Pulmonary lymph node (tissue), 1 donor: ENCODE measurements around a stretch of chr3.

DNA sequence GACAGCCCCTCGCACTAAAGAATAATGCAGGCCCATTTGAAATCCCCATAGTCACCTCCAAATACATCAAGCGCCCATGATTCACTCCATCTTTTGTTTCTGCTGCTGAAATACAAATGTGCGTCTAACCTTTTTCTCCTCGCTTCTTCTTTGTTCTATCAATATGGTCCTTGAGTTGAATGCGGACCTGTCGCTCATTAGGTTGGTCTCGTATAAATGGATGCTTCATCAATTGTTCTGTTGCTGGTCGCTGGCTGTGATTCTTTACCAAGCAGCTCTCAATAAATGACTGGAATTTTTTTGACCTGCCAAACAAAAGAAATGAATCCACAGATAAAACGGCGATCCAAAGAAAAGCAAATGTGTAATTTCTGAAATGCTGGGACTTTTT is 140.4 kb upstream of the SLC2A2 start:
- PRO-cap, result no peak

- PRO-cap, result no peak
Measured at GRCh38 chr3:171453965-171454532, 6.2 kb downstream of the TNIK start.

- PRO-cap, result no peak
Measured at GRCh38 chr3:171688578-171689087, 121.7 kb downstream of the PLD1 start.

GRCh38 chr3:171805993-171806981 is 4.0 kb downstream of the PLD1 start:
- PRO-cap, result no peak

DNA sequence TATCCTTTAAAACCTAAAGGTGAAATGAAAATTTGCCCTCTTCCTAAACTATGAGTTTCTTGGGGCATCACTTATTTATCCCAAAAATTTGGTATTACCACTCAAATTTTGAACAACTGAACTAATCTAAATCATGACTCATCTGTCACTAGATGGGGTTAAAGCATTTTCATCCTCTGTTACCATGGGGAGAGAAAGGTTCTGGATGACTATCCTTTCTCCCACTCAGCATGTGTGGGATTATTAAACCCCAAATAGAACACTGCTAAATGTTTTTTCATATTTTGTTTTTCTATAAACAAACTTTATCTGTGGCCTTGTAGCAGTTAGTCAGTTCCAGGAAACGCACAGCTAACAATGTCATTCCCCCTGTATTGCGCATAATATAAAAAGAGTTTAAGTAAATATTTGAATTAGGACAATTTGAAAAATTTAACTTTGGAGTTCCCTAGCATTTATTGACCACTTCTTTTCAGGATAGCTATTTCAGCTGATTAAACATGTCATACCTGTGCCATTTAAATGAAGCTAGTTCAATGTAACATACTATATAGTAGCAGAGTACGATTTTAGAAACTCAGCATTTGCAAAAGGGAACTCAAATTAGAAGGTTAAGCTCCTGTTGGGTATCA is 9.3 kb upstream of the TMEM212 start:
- PRO-cap, result no peak

DNA sequence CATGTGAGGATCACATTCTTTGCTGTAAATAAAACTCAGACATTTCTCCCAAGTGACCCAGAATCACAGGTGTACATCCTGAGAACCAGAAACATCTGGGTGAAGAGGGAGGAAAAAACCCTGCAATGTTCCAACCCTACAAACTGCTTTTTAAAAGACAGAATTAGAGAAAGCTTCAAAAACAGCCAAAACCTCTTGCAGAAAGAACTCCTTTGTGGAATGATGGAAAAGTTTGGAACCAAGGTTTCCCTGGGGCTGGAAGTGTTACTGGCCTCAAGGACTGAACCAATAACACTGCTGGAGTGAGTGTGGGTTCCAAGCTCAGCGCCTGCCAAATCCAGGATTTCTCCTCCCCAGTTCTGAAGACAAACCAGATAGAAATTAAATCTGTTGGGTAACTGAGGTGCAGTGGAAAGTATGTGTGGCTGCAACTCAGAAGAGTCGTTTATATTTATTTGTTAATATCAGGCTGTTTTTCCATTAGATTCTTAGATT is 66.6 kb upstream of the FNDC3B start:
- PRO-cap, result no peak

DNA sequence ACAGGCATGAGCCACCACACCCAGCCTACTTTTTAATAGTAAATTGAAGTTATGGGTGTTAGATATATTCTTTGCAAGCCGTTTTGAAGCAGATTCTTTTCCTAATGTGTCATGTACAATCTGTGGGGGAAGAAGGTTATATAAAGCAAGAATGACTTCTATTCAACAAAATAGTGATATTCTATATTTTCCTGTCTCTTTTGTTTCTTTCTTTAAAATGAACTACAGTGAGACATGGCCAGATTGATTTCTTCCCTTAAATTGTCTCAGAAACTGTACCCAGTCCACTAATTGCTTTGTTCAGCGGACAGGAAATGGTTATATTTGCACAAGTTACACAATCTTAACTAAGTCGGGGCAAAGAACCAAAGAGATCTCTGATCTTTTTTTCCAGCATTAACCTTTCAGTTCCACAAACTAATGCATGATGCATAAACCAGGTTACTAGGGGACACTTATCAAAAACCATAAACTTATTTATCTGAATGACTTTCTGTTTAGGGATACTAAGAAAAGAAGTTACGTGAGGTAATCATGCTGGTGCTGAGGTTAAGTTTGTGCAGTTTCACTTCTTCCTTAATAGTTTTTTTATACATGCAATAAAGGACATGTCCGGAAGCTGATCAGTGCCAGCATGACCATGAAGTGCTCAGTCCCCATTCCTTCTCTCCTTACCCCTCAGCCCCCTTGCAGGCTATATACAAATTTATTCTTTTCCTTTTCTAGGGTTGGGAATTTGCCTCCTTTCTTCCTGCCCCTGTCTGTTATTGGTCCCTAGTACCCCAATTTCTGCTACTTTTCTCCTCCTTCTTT is 22.3 kb downstream of the FNDC3B start:
- PRO-cap, result bidirectional peak, plus-strand start at position 626 of the sequence, minus-strand start at position 376 of the sequence

DNA sequence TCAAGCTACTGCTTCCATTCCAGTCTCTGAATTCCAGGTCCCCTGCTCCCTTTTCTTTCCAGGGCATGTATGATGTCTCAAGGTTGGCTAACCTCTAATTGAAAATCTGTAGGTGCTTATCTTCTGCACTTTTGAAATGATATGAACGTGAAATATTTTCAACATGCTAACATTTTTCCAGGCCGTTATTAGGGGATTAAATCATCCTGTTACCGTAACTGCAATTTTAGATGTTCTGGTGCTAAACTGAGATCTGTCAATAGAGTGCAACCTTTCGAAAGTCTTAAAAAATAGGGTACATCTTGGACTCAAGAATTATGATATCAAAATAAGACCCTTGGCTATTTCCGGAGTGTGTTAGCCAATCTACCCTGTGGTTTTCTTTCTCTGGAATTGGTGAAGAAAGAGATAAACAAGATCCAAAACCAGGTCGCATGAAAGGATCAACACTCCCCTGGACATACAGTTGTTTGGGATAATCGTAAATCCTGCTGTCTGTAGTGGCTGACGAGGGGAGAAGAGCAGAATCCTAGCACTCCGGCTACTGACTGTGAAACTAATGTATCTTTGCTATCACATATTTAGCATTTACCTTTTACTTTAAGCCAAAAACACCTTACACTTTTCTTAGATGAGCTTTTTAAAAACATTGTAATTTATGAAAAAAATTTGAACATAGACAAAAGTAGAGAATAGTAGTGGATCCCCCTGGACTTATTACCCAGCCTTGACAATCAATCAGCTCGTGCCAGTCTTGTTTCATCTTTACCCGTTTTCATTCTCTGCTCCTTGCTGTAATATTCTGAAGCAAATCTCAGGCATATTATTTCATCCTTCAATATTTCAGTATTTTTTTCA is 30.9 kb downstream of the FNDC3B start:
- PRO-cap, result no peak

- PRO-cap, result no peak
Measured at GRCh38 chr3:172078488-172079181, 39.3 kb downstream of the FNDC3B start.

DNA sequence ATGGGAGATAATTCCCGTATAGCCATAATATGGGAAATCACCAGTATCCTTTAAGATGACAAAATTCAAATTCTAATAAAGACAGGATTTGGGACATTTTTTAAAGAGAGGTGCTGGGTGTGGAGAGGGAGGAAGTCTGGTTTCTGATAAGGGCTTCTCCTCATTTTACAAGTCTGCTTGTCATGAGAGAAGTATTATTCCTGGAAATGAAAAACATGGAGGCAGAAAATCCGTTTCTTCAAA is 40.1 kb downstream of the FNDC3B start:
- PRO-cap, result no peak

- PRO-cap, result no peak
Measured at GRCh38 chr3:172102523-172102915, 63.1 kb downstream of the FNDC3B start.

DNA sequence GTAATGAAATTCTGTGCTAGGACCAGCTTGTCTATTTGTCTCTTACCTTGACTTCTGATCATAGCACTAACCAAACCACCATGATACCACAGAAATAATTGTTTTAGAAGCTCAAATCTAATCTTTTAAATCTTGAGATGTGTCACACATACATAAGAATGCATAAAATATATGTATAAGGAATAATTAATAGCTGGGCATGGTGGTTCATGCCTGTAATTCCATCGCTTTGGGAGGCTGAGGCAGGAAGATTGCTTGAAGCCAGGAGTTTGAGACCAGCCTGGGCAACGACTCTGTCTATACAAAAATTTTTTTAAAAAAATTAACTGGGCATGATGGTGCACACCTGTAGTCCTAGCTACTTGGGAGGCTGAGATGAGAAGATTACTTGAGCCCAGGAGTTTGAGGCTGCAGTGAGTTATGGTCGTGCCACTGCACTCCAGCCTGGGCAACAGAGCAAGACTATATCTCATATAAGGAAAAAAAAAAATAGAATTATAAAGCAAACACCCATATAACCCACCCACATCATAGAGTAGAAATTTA is 123.5 kb downstream of the FNDC3B start:
- PRO-cap, result no peak

DNA sequence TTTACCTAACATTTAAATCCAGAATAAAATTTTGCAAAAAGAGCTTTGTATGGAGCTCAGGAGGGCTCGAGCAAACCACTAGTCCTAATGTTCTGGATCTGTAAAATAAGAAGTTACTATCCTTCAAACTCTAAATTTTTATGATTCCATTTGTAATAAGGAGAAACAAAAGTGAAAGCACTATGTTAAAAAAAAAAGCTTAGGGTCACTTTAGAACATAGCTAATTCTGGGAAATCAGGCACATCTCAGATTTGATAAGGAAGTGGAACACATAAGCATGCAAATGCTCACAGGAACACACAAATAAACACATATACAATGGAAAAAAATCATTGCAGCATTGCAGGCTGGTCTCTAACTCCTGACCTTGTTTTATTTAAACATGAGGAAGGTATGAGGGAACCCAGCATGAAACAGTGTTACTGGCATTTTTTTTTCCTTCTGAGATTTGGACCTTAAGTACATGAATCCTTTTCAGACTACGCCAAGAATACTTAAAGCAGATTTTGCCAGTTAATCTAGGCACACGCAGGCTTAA is 63.2 kb upstream of the TNFSF10 start:
- PRO-cap, result no peak

GRCh38 chr3:172665932-172666311 is 44.9 kb downstream of the NCEH1 start:
- PRO-cap, result no peak

DNA sequence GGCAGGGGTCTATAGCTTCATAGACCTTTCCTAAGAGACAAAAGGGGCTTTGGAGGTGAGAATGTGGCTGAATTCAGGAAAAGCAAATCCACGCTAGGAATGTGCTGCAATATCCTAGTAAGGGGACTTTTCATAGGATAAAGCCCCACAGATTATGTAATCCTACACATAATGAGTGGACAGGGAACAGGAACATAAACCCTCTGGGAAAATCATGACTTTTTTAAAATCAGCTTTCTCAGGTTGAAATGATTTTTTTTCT is 1.4 kb downstream of the NCEH1 start:
- PRO-cap, result bidirectional peak, plus-strand start at position 169 of the sequence, minus-strand start at position 84 of the sequence

- PRO-cap, result no peak
Measured at GRCh38 chr3:172751136-172751676, 680 bp downstream of the ECT2 start.

DNA sequence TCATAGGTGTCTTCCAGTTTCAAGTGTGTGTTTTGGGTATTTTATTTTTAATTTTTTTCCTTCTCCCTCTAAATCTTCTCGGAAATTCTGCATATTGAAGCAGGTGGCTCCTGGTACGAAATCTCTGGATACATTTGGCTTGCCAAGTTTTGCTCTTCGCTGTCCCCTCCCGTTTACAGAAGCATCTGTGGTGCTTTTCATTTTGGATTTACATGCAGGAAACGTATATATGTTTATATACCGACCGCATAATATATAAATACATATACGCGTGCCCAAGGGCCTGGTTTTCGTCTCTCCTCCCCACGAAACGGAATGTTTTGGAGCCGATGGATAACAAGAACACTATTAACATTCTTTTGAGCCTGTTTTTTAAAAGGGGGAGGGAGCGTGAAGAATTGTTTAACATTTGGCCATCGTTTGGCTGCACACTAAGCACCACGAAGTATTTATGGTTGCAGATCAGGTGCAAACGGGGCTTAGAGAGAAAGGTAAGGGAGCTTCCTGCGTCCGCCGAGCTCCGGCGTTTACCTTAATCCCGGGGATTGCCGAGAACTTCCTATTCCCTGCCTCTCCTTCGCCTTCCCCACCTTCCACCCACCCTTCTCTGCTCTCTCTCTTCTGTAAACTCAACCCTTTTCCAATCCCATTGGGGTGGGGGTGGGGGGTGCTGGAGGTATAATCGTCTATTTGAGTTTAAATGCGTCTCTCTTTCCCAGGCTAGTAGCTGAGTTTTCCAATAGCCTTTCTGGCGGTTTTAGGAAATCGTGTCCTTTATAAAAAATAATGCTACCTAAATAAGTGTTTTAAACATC is 1.1 kb upstream of the NLGN1 start:
- PRO-cap, result no peak

GRCh38 chr3:175273947-175274329 is 414.8 kb downstream of the NAALADL2 start:
- PRO-cap, result no peak

DNA sequence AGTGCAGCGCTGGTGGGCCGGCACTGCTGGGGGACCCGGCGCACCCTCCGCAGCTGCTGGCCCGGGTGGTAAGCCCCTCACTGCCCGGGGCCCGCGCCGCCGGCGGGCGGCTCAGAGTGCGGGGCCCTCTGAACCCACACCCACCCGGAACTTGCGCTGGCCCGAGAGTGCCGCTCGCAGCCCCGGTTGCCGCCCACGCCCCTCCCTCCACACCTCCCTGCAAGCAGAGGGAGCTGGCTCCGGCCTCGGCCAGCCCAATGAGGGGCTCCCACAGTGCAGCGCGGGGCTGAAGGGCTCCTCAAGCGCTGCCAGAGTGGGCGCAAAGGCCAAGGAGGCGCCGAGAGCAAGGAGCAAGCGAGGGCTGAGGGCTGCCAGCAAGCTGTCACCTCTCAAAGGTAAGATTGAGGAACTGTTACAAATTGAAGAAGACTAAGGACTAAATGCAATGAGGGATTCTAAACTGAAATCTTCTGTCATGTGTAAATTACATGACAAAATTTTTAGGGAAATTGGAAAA is 834.8 kb downstream of the TBL1XR1 start:
- PRO-cap, result no peak

GRCh38 chr3:176920840-176921180 is 276.5 kb downstream of the TBL1XR1 start:
- PRO-cap, result no peak